ENCODE results near the genes ATOSA and PYGO1.

DNA sequence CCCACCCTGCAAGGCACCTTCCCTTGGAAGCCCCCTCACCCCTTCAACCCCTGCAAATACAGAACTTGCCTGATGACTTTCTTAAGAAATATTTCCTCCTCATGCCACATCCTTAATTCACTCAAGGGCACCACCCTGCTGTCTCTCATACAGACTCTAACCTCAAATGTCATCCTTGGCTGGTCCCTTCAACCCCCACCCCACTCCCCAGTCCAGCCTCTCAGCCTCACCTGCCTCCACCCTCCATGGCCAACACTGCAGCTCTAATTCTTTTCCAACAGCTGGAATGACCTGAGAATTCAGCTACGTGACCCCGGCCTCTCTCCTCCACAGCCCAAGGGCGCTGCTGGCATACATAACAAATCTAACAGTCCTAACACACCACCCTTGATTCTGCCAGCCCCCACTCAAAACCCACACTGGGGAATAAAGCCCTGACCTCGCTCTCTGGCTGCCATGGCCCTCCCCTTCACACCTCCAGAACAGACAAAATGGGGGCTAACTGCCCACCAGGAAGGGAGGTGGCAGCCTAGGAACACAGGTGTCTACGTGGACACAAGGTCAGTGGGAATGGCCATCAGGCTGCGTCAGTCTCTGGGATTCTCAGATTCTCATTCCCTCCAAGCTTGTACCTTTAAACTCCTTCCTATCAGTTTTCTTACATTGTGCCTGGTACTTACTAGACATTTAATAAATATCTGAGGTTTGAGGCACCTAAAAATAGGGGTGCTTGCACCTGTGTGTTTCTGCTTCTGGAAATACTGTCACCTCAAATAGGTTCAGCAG, 2.0 kb downstream of the MYO5C start:
- RRBS: no CpG with 5 or more reads among the region's 6 CpGs

- RRBS: no CpG with 5 or more reads among the region's 9 CpGs
Measured at GRCh38 chr15:52545582-52546754, 17.3 kb upstream of the MYO5A start.

GRCh38 chr15:52679078-52679582, at the start of gene ATOSA:
Gene ATOSA (minus strand): TSS chr15:52679388.
- RRBS: 4% methylated on average over 22 of the region's 52 CpGs

GRCh38 chr15:52683257-52683974, 4.2 kb upstream of the ATOSA start:
- RRBS: no CpG with 5 or more reads among the region's 2 CpGs

GRCh38 chr15:52824519-52824960, 34.4 kb upstream of the ONECUT1 start:
- RRBS: no CpG with 5 or more reads among the region's 6 CpGs

- RRBS: no CpG with 5 or more reads among the region's 3 CpGs
Measured at GRCh38 chr15:53438508-53438987, 320.9 kb downstream of the WDR72 start.

DNA sequence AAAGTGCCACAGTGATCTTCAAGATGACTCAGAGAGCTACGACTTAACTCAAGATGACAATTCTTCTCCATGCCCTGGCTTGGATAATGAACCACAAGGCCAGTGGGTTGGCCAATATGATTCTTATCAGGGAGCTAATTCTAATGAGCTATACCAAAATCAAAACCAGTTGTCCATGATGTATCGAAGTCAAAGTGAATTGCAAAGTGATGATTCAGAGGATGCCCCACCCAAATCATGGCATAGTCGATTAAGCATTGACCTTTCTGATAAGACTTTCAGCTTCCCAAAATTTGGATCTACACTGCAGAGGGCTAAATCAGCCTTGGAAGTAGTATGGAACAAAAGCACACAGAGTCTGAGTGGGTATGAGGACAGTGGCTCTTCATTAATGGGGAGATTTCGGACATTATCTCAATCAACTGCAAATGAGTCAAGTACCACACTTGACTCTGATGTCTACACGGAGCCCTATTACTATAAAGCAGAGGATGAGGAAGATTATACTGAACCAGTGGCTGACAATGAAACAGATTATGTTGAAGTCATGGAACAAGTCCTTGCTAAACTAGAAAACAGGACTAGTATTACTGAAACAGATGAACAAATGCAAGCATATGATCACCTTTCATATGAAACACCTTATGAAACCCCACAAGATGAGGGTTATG, 36.9 kb downstream of the UNC13C start:
- RRBS: no CpG with 5 or more reads among the region's 5 CpGs

DNA sequence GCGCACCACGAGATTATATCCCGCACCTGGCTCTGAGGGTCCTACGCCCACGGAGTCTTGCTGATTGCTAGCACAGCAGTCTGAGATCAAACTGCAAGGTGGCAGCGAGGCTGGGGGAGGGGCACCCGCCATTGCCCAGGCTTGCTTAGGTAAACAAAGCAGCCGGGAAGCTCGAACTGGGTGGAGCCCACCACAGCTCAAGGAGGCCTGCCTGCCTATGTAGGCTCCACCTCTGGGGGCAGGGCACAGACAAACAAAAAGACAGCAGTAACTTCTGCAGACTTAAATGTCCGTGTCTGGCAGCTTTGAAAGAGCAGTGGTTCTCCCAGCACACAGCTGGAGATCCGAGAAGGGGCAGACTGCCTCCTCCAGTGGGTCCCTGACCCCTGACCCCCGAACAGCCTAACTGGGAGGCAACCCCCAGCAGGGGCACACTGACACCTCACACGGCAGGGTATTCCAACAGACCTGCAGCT, 132.4 kb downstream of the RSL24D1 start:
- RRBS: no CpG with 5 or more reads among the region's 13 CpGs

GRCh38 chr15:55267230-55268124, 22.1 kb downstream of the RAB27A start:
- RRBS: no CpG with 5 or more reads among the region's 12 CpGs

DNA sequence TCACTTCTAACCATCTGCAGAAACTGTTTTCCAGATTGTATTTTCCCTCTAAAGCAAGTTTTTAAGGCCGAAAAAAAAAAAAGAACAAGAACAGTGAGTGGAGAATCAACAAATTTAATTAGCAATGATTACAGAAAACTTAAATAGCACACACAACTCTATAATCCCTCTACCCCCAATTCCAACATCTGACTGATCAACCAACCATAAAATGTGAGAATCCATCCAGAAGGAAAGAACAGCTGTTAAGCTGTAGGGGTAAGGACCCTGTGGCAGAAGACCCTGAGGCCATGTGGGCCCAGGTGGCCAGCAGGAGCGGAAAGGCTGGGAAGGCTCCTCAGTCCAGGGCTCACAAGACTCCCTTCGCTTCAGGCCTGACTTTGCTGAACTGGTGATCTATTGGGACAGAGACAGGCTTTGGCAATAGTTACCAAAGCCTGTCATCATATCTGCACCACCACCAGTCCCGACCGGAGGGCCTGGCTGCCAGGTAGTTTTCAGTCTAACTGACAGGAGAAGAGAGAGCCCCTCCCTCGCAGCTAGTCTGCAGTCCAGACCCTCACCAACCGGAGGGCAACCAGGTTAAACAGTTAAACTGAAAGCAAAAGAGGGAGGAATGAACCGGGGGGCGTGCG, 745 bp downstream of the RAB27A start:
- RRBS: 6% methylated on average over 6 of the region's 10 CpGs

GRCh38 chr15:55588052-55588705, at the start of gene PYGO1:
Gene PYGO1 (minus strand): TSS chr15:55588345.
- RRBS: 12% methylated on average over 25 of the region's 99 CpGs

GRCh38 chr15:55652186-55652891, 64.2 kb upstream of the PYGO1 start:
- RRBS: no CpG with 5 or more reads among the region's 14 CpGs

GRCh38 chr15:55952396-55953060, 40.9 kb downstream of the NEDD4 start:
- RRBS: no CpG with 5 or more reads among the region's 8 CpGs

GRCh38 chr15:56019181-56019388, 25.7 kb upstream of the NEDD4 start:
- RRBS: no CpG with 5 or more reads among the region's 3 CpGs

- RRBS: no CpG with 5 or more reads among the region's 4 CpGs
Measured at GRCh38 chr15:56040358-56041077, 47.1 kb upstream of the NEDD4 start.

- RRBS: no CpG with 5 or more reads among the region's 8 CpGs
Measured at GRCh38 chr15:56244867-56245458, 1.3 kb upstream of the RFX7 start.

DNA sequence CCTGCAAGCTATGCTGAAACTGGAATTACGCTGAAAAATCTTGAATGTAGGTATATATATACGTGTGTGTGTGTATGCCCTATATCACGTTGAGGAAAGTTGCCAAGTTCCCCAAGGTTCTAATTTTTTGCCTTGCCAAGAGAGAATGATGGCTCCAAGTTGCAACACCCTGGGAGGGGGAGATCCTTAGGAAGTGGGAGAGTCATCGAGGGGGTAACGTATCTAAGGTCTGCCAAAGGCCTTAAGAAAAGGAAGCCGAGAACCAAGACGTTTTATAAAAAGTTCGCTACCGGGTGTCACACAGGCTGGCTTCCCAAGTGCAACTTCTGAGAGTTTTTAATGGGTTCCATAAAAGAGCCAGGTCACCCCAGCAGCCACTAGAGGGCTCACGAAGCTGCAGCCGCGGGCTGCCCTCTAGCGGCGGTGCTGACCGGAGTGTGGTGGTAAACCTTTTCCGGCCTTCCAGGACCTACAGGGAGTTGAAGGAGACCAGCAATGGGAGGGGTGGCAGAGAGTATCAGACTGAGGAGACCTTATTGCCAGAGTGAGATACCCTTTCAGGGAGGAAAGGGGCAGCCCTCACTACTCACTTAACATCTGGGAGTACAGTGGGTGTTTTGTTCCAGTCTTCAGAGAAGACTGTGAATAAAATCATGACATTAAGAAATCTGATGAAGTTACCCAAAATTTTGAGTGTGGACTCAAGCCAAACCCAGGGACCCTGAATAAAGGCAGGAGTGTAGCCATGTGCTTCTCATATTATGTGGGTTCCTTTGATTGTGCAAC, 2.3 kb upstream of the RFX7 start:
- RRBS: no CpG with 5 or more reads among the region's 16 CpGs

- RRBS: no CpG with 5 or more reads among the region's 7 CpGs
Measured at GRCh38 chr15:56731914-56732531, 1.3 kb downstream of the ZNF280D start.

DNA sequence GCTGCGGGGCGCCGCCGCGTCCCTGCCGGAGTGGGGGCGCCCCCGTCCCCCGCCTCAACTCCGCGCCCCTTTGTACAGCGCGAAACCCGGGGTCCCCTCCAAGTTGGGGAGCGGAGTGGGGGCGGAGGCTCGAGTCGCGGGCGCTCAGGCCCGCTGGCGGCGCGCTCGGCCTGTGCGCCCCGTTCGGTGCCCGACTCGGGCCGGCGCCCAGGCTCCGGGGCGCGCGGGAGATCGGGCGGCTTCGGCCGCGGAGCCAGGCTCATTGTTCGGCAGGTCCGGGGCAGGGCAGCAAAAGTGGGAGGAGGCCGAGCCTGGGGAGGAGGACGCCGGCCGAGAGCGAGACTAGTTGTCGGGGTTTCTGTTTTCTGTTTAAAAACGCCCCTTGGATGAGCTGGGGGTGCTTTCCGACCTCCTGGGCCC, 522 bp downstream of the TCF12 start:
- RRBS: 3% methylated on average over 31 of the region's 51 CpGs

DNA sequence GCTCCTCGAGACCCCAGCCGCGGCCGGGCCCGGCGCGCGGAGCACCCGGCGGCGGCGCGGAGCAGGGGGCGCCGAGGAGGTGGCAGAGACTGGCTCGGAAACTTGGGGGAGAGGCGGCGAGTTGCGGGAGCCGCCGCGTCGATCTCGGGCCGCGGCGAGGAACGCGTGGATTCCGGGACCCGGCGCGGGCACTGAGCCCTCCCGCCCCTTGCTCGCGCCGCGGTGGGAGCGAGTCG, 1.0 kb downstream of the TCF12 start:
- RRBS: 2% methylated on average over 8 of the region's 40 CpGs